ENCODE results near the genes GNAL, AFG3L2 and LDLRAD4.

- RRBS = 22% methylated on average over 5 of the region's 31 CpGs
These were observed 2.0 kb downstream of the PIEZO2 start for GRCh38 chr18:11147244-11147931.

GRCh38 chr18:11689133-11689991 is at the start of gene GNAL:
GNAL (plus strand) TSS chr18:11689264.
- RRBS = under 1% methylated on average over 22 of the region's 104 CpGs

DNA sequence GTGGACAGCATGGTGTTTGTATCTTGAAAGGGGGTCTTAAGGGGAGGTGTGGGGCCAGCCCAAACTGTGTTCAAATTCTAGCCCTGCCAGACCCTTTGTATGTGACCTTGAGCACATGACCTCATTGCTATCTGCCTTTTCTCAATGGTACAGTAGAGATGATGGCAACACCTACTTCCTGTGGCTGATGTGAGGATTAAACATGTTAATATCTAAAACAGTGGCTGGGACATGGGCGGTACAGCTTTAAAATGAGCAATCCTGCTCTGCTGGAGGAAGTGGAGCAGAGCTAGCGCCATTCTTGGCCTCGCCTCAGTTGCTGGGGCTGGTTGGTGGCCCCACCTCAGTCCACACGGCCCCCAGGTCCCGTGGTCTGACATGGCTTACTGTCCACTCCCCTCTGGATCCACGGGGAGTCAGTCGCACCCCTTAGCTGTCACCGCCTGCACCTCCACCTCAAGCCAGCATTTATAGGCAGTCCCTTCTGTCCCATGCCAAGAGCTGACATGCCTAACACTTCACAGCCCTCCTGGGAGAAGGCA is 71.8 kb downstream of the GNAL start:
- RRBS = no CpG with 5 or more reads among the region's 8 CpGs

DNA sequence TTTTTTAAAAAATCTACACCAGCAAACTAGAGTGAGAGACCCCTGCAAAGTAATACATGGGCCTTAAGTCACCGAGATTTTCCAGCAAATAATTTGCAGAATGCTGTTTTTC is 256 bp downstream of the MPPE1 start:
- RRBS = no CpG with 5 or more reads among the region's 1 CpG

GRCh38 chr18:11976684-11977166 is 4.6 kb upstream of the IMPA2 start:
- RRBS = no CpG with 5 or more reads among the region's 4 CpGs

GRCh38 chr18:12255544-12256155 is 1.5 kb downstream of the CIDEA start:
- RRBS = no CpG with 5 or more reads among the region's 5 CpGs

DNA sequence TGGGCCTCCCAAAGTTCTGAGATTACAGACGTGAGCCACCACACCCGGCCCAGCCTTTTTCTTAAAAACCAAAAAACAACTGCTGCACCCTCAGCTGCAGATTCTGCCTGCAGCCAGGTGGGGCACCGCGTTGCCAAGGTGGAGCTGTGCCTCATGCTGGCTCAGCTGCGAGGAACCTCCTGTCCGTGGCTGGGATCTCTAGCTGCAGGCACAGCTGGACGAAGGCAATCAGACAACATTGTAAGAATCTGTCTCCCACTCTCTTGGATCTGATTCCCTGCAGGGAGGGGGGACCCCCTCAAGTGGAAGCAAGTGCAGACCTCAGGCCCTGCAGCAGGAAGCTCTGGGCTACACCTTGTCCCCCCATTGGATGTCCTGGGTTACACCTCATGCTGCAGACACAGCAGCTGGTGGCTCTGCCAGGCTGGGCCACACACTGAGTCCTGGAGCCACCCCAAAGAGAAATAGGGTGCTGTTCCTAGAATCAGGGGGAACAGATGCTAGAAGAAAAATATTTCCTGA is 24.1 kb downstream of the CIDEA start:
- RRBS = no CpG with 5 or more reads among the region's 7 CpGs

DNA sequence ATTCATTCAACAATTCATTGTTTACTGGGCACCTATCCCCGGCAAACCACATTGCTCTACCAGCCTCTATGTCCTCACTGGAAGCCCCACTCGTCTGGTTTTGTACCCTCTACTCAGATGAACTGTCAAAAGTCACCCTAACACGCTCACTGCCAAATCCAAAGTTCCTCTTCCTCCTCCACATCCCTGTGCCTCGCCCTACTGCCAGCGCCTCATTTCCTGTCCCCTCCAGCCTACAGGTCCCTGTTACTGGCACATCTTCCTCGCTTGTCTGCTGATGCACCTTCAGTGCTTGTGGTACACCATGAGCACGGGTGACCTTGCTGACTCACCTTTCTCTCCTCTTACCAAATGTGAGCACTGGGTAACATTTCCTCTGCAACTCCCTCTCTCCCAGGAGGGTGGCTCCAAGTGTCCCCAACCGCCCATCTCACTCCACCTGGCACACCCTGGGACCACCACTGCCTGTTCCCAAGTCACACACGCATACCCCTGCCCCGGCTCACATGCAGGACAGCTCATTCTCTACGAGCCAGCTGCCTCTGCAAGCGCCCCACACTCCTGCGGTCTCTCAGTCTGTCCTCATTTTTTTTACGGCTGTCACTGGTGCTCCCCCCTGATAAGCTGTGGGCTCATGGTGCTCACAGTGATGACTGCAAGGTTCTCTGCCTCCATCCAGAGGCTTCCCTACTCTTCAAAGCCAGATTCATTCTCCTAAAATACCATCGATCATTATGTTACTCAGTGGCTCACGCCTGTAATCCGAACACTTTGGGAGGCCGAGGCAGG is 30.9 kb downstream of the AFG3L2 start:
- RRBS = no CpG with 5 or more reads among the region's 18 CpGs

- RRBS = no CpG with 5 or more reads among the region's 10 CpGs
These were observed 17.4 kb downstream of the AFG3L2 start for GRCh38 chr18:12359491-12360148.

GRCh38 chr18:12376501-12377367 is at the start of gene AFG3L2:
AFG3L2 (minus strand) TSS chr18:12377227.
- RRBS = 1% methylated on average over 71 of the region's 103 CpGs

DNA sequence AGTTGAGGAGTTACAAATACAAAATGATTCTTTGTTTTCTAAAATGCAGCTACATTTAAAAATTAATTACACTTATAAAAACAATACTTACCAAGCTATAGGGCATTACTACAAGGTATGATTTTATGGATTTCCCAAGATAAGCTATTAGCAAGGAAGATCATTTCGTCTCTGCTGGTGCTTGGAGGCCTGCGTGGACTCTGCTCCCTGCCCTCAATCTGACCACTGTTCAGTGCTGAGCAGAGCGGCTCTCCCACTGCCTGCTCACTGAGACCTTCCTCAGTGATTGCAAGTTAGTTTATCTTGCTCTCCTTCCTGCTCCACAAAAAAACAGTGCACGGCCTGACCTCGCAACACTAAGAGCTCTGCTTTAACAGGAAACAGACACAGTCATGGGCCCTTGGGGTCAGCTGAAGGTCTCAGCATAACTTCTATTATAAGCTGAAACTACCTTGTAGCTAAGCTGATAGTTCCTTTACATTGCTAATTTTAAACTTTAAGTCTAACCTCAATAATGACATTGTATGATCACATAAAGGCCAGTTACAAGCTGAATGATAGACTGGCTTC is 53.1 kb downstream of the PRELID3A start:
- RRBS = no CpG with 5 or more reads among the region's 5 CpGs

DNA sequence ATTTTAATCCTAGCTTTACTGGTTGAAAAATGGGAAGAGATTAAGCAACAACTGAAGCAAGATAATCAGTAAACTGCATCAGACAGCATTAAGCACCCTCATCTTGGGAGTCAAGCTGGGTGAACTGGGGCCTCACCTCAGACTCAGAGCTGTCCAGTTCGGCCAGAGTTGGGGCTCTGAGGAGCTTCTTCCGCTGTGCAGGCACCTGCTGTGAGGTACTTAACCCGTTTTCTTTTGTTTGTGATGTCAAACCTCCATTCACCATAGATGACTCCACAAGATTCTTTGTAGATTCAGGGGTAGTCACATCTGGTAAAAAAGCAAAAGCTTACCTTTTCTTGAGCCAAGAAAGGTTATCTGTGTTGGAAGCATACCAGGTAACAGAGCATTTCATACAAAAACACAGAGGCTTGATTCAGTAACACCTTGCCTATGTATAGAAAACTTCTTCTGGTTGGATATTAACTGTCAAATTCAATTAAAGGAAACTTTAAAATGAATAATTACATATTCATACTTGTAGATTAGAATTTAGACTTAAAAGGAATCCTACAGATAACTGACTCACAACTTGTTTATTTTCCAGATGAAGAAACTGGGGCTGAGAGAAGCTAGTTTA is 71.9 kb downstream of the PRELID3A start:
- RRBS = no CpG with 5 or more reads among the region's 3 CpGs

DNA sequence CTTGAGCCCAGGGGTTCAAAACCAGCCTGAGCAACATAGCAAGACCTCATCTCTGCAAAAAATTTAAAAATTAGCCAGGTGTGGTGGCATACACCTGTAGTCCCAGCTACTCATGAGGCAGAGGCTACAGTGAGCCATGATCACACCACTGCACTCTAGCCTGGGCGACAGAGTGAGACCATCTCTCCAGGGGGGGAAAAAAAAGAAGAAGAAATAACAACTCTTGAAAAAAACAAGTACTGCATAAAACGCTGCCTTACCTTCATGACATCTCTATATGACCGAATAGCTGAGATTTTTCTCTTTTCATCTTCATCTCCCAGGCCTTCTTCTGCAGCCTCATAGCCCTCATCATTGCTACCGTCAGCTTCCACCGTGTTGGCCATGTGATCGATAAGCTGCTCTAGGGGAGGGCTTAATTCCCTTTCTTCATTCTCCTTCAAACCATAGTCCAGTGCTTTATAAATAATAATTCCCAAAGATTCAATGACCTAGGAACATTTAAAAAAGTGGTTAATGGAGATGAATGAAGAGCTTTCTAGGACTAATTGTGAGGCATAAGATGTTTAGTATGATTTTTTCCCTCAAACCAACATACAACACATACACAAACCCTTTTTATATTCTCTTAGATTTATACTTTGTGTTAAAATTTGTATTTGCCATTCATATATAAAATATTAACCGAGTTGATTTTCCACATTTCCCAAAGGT is 111.3 kb downstream of the SPIRE1 start:
- RRBS = no CpG with 5 or more reads among the region's 7 CpGs

- RRBS = no CpG with 5 or more reads among the region's 2 CpGs
These were observed 44.7 kb downstream of the PTPN2 start for GRCh38 chr18:12839063-12840010.

DNA sequence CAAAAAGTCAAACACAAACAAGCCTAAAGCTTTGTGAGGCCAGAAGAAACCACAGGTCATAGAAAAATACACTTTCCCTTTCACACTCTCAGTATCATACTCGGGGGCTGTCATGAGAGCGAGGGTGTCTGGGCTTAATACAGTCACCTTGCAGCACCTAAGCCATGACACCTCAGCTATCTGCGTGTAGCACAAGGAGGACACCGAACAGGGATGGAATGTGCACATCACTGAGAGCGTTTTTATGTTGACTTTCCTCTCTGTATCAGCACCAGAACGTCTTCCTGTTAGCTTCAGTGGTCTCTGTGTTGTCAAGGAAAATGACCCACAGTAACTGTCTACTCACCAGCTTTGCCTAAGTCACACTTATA is 26.5 kb upstream of the SEH1L start:
- RRBS = no CpG with 5 or more reads among the region's 6 CpGs

DNA sequence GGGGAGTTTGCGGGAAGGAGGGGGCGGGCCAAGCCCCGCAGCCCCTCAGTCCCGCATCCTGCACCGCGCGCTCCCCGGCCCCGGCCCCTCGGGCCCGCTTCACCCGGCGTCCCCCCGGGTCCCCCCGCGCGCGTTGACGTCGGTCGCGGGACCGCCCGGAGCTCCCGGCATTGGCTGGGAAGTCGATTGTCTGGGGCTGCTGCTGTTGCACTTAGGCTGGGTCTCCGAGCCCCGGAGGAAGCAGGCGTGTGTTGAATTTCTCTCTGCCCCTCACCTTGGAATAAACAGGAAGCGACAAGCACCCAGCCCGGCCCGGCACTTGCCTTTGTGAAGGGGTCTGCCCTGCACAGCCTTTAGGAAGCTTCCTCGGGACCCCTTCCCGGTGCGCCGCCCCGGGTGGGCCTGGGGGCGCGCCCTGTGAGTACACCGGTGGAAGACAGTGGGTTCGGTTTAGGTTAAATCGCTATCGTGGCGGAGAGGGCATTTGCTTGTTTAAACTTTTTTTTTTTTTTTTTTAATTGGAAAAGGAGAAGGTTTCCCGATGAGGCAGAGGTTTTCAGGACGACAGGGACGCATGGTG is at the start of gene LDLRAD4:
TSS of gene LDLRAD4 (plus strand) at position 189 of the 580 bp plus-strand sequence.
- RRBS = 2% methylated on average over 28 of the region's 47 CpGs

- RRBS = no CpG with 5 or more reads among the region's 8 CpGs
These were observed 59.4 kb downstream of the LDLRAD4 start for GRCh38 chr18:13277896-13278412.

DNA sequence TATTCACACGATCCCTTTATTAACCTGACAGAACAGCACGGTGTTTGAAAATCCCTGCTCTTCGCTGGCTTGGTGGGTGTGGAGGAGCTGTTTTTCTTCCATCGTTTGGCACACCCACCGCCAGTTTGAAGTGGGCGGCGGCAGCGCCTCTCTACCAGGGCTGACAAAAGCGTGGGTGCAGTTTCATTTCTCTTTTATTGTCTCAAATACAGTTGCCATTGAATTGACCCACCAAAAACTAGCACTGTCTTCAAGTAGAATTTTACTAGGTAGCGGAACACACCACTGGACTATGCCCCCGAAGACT is 60.6 kb downstream of the LDLRAD4 start:
- RRBS = no CpG with 5 or more reads among the region's 11 CpGs

DNA sequence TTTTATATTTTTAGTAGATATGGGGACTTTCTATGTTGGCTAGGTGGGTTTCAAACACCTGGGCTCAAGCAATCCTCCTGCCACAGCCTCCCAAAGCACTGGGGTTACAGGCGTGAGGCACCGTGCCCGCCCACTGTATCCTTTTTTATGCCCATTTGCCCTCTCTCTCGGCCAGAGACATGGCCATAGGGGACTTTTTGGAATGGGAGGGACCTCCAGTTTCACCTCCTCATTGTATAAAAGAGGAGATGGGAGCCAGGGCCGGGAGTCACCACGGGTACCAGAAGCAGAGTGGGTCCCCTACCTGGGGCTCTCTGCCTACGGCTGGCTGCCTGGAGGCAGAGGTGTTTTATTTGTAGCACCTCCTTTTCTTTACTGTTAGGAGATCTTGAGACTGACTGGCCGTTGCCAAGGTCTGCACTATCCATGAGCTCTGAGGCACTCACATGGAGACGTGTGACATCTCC is 162.7 kb downstream of the LDLRAD4 start:
- RRBS = no CpG with 5 or more reads among the region's 9 CpGs

DNA sequence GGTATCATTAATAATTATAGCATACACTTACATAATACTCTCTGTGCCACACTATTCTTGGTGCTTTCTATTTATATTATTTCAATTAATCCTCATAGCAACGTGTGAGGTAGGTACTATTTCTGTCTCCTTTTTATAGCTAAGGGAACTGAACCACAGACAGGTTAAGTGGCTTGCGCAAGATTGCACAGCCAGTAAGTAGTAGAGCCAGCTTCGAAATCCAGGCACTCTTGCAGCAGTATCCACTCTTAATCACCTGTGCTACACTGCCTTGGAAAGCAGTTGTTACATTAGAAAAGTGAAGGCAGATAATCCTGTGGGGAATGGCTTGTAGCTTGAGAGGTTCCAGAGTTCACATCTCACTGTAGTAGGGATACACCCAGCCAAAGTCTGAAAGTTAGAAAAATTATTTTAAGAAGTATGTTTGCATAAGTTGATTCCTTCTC is 198.3 kb downstream of the LDLRAD4 start:
- RRBS = no CpG with 5 or more reads among the region's 3 CpGs